ENCODE data around the genes CFAP20, SETD6, CDH11 and CKLF.

- RRBS, result 2% methylated on average over 6 of the region's 86 CpGs
Observed at GRCh38 chr16:58128960-58130016, at the start of gene CFAP20. CFAP20 (minus strand) TSS chr16:58129381.

GRCh38 chr16:58514918-58515657, at the start of gene SETD6:
SETD6 (plus strand) TSS chr16:58515517.
- RRBS, result 13% methylated on average over 4 of the region's 63 CpGs

DNA sequence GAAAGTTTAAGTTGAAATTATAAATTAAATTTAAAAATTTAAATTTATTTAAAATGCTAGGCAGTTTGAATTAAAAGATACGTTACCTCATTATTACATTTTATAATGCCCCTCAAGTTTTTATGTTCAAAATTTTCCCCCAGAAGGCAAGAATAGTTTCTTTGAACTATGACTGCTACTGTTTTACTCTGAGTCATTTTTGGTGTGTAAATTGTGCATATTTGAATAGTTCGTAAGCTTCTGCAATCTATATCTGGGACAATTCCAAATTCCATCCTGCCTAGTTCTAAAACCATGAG, 839.7 kb upstream of the GOT2 start:
- RRBS, result no CpG with 5 or more reads among the region's 2 CpGs

GRCh38 chr16:61055582-61055937, 980.7 kb downstream of the CDH8 start:
- RRBS, result no CpG with 5 or more reads among the region's 7 CpGs

- RRBS, result 4% methylated on average over 11 of the region's 25 CpGs
Observed at GRCh38 chr16:62035111-62035486, 1.1 kb downstream of the CDH8 start.

GRCh38 chr16:65068906-65069349, 52.9 kb downstream of the CDH11 start:
- RRBS, result no CpG with 5 or more reads among the region's 5 CpGs

- RRBS, result no CpG with 5 or more reads among the region's 13 CpGs
Observed at GRCh38 chr16:65119797-65120473, 1.9 kb downstream of the CDH11 start.

DNA sequence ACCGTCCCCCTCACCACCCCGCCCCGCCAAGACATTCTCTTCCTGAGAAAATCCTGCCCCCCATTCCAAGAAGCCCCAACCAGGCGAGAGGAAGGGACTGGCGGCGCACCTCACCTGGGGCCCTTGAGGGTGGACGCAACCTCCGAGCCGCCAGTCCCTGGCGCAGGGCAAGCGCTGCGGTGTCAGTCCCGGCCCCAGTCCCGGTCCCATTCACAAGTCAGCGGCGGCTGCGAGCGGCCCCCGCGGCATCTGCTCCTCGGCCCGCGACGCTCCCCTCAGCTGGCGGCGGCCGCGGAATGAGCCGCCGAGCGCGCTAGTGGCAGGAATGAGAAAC, at the start of gene CDH11:
Gene CDH11 (minus strand): TSS at position 298 of the 334 bp plus-strand sequence.
- RRBS, result no CpG with 5 or more reads among the region's 32 CpGs

- RRBS, result no CpG with 5 or more reads among the region's 3 CpGs
Observed at GRCh38 chr16:65658309-65658676, 536.4 kb upstream of the CDH11 start.

DNA sequence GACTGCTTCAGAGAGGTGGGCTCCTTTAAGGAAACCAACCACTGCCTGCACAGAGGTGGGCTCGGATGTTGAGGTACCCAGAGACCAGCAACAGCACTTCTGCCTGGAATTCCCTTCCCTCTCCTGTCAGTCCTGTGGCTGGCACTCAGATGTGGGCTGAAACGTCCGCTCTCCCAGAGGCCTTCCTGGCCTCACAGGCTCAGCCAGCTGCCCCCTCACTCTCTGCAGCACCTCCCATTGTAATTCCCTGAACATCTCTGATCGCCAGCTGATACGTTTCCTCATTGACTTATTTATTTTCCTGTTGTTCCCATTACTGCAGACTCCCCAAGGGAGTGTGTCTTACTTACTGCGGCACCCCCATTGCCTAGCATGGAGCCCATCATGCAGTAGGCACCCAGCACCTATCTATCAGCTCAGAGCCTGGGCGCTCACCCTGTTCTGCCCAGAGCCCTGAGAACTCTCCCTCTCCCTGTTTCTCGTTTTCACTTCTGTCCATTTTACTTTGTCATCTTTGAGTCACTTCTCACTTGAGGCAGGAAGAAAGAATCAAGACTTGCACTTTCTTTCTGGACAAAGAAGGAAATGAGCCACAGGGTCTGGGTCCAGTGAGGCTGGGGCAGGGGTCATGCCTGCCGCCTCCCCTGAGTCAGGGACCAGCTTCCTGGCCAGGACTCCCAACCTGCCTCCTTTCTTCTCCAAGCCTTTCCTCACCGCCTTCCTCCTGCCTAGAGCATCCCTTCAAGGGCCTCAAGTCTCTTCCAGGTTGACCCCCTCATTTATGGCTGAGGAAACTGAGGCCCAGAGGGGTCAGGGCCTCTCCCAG, 10.2 kb downstream of the CDH5 start:
- RRBS, result no CpG with 5 or more reads among the region's 10 CpGs

DNA sequence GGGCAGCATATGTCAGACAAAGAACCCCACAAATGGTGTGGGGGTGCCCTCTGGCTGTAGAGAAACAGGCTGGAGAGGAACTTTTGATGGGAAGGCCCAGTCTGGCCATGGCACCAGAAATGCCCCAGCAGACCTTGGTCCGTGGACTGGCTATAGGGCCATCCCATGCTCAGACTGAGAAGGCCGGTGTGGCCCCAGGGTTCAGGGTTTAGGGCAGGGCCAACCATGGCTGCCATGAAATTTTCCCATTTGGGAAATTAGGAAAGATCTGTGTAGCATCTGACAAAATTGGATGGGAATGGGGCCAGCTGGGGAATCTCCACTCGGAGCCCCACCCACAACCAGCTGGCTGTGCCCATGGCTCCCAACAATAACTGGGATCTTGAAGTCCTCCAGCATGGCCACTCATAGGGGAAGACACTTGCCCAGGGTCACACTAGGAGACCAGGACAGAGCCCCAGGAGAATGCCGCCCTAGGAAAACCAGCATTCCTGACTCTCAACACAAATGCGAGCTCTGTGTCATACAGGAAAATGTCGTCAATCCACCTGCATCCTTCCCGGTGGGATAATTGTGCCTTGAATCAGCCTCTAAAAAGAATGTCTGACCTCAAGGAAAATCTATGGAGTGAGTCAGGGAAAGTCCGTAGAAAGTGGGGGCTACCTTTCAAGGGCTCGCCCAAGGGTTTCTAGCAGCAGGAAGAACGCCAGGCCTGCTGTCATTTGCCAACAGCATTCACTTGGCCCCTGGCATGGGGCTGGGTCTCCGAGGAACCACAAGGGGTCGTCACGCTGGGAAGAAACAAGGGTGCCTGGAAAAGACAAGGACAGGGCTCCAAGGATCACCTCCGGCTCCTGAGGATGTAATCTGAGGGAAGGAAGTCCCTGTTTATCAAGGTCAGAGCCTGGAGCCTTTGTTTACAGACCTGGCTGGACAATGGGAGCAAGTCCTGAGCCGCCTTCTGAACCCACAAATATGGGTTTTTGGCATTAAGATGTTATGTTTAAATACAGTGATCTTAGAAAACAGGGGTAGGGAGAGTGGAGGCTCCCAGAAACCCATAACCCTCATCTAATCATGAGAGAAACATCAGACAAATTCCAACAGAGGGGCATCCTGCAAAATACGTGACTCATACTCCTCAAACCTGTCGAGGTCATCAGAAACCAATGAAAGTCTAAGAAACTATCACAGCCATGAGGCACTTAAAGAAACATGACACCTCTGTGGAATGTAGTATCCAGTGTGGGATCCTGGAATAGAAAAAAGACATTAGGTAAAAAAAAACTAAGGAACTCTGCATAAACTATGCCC, 15.9 kb downstream of the CDH5 start:
- RRBS, result no CpG with 5 or more reads among the region's 17 CpGs

- RRBS, result no CpG with 5 or more reads among the region's 6 CpGs
Observed at GRCh38 chr16:66408117-66409244, 18.6 kb upstream of the BEAN1 start.

GRCh38 chr16:66517768-66518090, 32.2 kb downstream of the TK2 start:
- RRBS, result no CpG with 5 or more reads among the region's 6 CpGs

DNA sequence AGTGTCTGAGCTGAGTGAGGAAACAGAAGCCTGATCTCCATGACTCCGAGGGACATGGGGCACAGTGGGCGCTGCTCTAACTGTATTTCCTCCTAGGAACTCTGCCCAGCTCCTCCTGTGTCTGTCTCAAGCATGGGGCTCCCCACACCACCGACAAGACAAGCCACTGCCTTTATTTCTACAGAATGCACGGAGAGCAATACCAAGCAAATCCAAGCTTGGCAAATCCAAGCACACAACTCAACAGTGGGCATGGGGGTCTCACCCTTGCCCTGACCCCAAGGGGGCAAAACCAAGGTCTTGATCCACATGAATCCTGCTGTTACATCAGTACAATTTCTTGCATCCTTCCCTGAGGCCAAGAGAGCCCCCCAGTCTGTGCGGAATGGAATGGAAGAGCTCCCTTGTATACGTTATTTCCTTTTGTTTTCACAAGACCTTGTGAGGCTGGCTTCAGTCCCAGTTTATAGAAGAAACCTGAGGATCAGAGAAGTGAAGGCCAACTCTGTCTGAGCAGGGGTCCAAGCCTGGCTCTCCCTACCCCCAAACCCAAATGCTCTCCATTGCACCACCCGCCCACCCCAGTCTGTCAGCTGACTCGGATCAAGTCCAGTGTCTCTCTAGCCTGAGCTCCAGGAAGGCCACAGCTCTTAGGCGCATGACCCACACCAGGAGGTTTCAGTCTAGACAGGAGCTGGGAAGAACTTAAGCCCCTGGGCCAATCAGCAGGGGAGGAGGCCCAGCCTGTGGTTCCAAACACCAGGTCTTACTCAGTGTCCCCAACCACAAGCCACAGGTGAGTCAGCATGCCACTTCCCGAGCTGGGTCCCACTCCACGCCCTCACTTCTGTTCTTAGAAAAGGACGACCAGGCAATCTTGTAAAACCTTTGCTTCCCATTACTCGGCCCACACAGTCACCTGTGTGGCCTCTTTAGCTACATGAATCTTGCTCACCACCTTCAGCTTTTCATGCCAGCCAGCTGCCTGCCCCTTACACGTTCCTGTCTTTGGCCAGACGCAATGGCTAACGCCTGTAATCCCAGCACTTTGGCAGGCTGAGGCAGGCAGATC, 28.0 kb downstream of the TK2 start:
- RRBS, result no CpG with 5 or more reads among the region's 16 CpGs

DNA sequence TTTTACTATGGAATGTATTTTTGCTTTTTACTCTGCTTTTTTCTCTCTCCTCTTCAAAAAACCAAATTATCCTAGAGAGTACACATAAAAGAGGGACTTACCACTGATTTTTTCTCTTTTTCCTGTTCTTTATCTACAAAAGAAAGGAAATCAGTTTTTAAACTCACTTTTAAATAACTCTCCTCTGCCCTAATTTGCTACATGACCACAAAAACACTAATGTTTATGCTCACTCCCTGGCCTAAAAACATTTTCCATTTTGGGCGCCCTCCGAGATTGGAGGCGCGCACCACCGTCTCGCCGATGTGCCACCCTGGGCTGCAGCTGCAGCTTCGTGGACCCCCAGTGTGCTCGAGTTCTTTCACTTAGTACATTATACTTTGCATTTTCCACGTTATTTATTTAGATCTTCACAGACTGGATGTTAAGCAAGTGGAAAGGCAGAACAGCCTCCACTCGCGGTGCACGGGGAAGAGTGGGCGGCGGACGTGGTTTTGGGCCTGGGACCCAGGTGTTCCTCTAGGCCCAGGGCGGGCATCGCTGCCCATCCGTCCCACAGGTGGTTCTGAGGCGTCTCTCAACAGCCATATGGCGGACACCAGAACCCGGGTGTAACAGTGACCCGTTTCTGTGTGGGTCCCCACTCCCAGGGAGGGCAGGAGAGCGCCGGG, 910 bp downstream of the TK2 start:
- RRBS, result 4% methylated on average over 4 of the region's 25 CpGs

GRCh38 chr16:66552226-66553169, at the start of gene CKLF:
CKLF (plus strand) TSS chr16:66552576.
- RRBS, result no CpG with 5 or more reads among the region's 64 CpGs

GRCh38 chr16:66559840-66560393, 6.3 kb upstream of the CMTM1 start:
- RRBS, result no CpG with 5 or more reads among the region's 2 CpGs

- RRBS, result no CpG with 5 or more reads among the region's 13 CpGs
Observed at GRCh38 chr16:66650856-66651282, 45.7 kb downstream of the CMTM4 start.

Data from AG09309 (cell line).